SK-N-SH (cell line): Measurements from ENCODE around the gene RAP1A.

GRCh38 chr1:111513403-111514097 lies 10.1 kb upstream of the ADORA3 start:
- RRBS: no CpG with 5 or more reads among the region's 9 CpGs
CAGE:
- cytosol, long polyA plus RNA: no peak
- long polyA plus RNA: no peak
- nucleus, long polyA plus RNA: no peak

GRCh38 chr1:111535643-111536394 lies 32.4 kb upstream of the ADORA3 start:
- RRBS: no CpG with 5 or more reads among the region's 8 CpGs
CAGE:
- cytosol, long polyA plus RNA: no peak
- long polyA plus RNA: no peak
- nucleus, long polyA plus RNA: no peak

GRCh38 chr1:111619579-111620670 lies at the start of gene RAP1A:
Gene RAP1A, plus strand, starts transcription at chr1:111619789.
- RRBS: 2% methylated on average over 37 of the region's 90 CpGs
CAGE:
- cytosol, long polyA plus RNA: no peak
- long polyA plus RNA: no peak
- nucleus, long polyA plus RNA: no peak

GRCh38 chr1:111654554-111655326 lies 35.2 kb downstream of the RAP1A start:
- RRBS: no CpG with 5 or more reads among the region's 5 CpGs
CAGE:
- cytosol, long polyA plus RNA: no peak
- long polyA plus RNA: no peak
- nucleus, long polyA plus RNA: no peak

GRCh38 chr1:111660451-111661281 lies 41.1 kb downstream of the RAP1A start:
- RRBS: no CpG with 5 or more reads among the region's 6 CpGs
CAGE:
- cytosol, long polyA plus RNA: no peak
- long polyA plus RNA: no peak
- nucleus, long polyA plus RNA: no peak

DNA sequence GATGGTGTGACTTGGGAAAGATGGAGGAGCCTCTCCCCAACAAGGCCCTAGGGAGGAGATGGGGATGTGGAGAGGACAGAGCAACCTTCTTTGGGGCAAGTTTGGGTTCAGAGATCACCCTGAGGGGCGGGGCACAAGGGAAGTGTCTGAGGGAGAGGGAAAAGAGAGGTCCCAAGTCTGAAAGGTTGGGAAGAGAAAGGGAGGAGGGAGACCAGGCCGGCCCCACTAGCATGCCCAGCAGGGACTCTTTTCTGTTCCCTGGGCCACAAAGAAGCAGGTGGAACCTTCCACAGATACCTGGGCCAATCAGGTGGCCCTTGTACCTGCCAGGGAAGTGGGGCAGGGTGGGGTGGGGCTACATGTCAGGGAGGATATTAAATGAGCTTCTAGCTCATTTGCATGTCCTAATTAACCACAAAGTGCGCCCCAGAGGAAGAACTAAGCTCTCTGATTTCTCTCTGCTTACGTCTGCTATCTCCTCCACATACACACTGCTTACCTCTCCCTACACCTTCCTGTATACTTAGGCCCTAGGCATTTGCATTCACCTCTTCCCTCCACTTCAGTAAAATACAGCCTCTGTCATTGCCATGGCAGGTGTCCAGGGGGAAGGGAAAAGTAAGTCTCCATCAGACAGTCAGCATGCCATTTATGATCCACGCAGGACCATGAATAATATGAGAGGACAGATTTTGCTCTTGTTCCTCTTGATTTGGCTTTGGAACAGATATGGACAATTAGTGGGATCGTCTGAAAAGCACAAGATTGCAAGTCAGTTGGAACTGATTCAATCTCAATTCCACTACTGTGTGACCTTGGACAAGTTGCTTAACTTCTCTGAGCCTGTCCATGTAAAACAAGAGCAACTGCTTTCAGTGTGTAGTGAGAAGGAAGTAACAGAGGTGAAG lies 15.7 kb downstream of the INKA2 start:
- RRBS: no CpG with 5 or more reads among the region's 6 CpGs
CAGE:
- cytosol, long polyA plus RNA: no peak
- long polyA plus RNA: no peak
- nucleus, long polyA plus RNA: no peak

- RRBS: no CpG with 5 or more reads among the region's 5 CpGs
CAGE:
- cytosol, long polyA plus RNA: no peak
- long polyA plus RNA: no peak
- nucleus, long polyA plus RNA: no peak
These were observed 2.2 kb downstream of the INKA2 start for GRCh38 chr1:111736912-111737436.

DNA sequence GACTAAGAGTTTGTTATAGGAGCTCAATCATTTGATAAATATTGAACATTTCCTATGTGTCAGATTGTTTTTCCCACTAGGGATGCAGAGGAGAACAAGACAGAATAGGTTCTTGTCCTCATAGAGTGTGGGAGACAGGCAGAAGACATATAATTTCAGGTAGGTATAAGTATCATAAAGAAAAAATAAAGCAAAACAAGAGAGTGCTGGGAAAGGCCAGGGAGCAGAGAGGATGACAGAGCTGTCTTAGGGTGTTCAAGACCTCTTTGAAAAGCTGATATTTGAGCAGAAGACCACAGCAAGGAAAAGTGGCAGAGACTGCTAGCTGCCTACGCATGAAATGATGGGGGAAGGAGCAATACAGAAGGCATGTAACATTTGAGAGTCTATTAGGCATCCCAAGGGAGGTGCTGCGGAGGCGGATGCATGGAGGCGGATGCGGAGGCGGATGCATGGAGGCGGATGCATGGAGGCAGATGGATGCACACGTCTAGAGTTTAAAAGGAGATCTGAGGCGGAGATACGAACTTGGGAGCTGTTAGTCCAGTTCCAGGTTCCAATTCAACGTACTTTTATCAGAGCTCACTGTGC lies 888 bp upstream of the DDX20 start:
- RRBS: no CpG with 5 or more reads among the region's 11 CpGs
CAGE:
- cytosol, long polyA plus RNA: no peak
- long polyA plus RNA: no peak
- nucleus, long polyA plus RNA: no peak

GRCh38 chr1:111758453-111758793 lies 2.7 kb downstream of the DDX20 start:
- RRBS: no CpG with 5 or more reads among the region's 2 CpGs
CAGE:
- cytosol, long polyA plus RNA: no peak
- long polyA plus RNA: no peak
- nucleus, long polyA plus RNA: no peak

GRCh38 chr1:111887241-111887705 lies 102.2 kb downstream of the KCND3 start:
- RRBS: no CpG with 5 or more reads among the region's 3 CpGs
CAGE:
- cytosol, long polyA plus RNA: no peak
- long polyA plus RNA: no peak
- nucleus, long polyA plus RNA: no peak

- RRBS: no CpG with 5 or more reads among the region's 6 CpGs
CAGE:
- cytosol, long polyA plus RNA: no peak
- long polyA plus RNA: no peak
- nucleus, long polyA plus RNA: no peak
These were observed 34.4 kb downstream of the KCND3 start for GRCh38 chr1:111954960-111955517.

GRCh38 chr1:111967966-111968375 lies 21.5 kb downstream of the KCND3 start:
- RRBS: no CpG with 5 or more reads among the region's 3 CpGs
CAGE:
- cytosol, long polyA plus RNA: no peak
- long polyA plus RNA: no peak
- nucleus, long polyA plus RNA: no peak

DNA sequence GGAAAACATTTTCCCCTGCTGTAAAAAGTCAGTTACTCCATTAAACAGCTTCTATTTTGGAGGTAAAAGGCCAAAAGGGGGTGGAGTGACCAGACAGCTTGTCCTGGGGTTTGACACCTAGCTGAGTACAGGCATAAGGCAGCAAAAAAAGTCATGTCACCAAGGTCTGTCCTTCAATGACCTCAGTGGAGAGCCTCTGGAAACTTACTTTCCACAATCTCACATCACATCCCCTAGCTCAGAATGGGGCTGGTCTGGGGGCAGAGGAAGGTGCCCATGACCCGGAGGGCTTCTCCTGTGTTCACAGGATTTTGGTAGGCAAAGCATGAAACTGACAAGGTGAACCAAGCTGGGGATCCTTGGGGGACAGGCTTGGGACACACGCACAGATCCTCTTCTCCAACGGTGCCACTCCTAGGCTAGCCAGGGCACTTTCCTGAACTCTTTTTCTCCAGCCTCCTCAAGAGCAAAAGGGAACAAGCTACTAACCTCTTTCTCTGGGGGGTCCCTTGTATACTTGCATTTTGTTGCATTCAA lies 1.5 kb downstream of the KCND3 start:
- RRBS: no CpG with 5 or more reads among the region's 3 CpGs
CAGE:
- cytosol, long polyA plus RNA: no peak
- long polyA plus RNA: no peak
- nucleus, long polyA plus RNA: no peak

GRCh38 chr1:111991351-111991742 lies 1.9 kb upstream of the KCND3 start:
- RRBS: 2% methylated on average over 4 of the region's 7 CpGs
CAGE:
- cytosol, long polyA plus RNA: no peak
- long polyA plus RNA: no peak
- nucleus, long polyA plus RNA: no peak

DNA sequence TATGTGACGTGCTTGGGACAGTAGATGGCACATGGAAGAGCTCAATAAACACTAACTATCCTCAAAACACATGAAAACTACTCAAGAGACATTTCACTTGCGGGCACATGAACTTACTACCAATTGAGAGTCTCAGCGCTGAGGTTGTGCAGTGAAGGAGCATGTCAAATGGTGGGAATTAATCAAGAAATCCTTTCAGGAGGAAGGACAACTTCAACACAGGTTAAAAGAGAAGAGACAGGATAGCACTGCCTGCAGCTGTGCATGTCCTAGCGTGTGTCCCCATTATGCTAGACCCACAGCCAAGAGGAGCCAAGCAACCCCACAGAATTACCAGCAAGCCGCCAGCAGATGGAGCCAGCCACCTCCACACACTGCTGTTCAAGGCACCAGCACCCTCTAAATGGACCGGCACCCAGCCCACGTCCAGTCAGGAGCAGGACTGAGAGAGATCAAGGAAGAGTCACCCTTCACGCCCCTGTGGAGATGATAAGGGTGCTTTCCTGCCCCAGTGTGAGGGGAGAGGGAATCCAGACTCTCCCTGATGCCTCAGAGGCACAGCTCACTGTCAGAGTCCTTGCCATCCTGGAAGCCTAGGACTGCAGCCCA lies 37.3 kb upstream of the CTTNBP2NL start:
- RRBS: no CpG with 5 or more reads among the region's 8 CpGs
CAGE:
- cytosol, long polyA plus RNA: no peak
- long polyA plus RNA: no peak
- nucleus, long polyA plus RNA: no peak

DNA sequence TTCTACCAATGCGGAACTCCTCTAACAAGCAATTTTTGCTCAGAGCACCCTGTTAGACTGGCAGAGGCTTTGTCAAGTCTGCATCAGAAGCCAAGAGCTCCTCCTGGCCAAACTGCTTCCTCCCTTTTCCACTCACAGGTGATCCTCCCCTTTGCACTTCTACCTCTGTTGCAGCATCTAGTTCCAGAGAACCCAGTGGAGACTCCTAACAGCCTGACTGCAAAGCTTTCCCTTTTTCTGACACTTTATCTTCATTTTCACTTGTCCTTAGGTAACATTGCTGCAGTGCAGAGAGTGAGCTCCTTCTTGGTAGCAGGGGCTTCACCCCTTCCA lies 34.9 kb upstream of the CTTNBP2NL start:
- RRBS: no CpG with 5 or more reads among the region's 1 CpG
CAGE:
- cytosol, long polyA plus RNA: no peak
- long polyA plus RNA: no peak
- nucleus, long polyA plus RNA: no peak

DNA sequence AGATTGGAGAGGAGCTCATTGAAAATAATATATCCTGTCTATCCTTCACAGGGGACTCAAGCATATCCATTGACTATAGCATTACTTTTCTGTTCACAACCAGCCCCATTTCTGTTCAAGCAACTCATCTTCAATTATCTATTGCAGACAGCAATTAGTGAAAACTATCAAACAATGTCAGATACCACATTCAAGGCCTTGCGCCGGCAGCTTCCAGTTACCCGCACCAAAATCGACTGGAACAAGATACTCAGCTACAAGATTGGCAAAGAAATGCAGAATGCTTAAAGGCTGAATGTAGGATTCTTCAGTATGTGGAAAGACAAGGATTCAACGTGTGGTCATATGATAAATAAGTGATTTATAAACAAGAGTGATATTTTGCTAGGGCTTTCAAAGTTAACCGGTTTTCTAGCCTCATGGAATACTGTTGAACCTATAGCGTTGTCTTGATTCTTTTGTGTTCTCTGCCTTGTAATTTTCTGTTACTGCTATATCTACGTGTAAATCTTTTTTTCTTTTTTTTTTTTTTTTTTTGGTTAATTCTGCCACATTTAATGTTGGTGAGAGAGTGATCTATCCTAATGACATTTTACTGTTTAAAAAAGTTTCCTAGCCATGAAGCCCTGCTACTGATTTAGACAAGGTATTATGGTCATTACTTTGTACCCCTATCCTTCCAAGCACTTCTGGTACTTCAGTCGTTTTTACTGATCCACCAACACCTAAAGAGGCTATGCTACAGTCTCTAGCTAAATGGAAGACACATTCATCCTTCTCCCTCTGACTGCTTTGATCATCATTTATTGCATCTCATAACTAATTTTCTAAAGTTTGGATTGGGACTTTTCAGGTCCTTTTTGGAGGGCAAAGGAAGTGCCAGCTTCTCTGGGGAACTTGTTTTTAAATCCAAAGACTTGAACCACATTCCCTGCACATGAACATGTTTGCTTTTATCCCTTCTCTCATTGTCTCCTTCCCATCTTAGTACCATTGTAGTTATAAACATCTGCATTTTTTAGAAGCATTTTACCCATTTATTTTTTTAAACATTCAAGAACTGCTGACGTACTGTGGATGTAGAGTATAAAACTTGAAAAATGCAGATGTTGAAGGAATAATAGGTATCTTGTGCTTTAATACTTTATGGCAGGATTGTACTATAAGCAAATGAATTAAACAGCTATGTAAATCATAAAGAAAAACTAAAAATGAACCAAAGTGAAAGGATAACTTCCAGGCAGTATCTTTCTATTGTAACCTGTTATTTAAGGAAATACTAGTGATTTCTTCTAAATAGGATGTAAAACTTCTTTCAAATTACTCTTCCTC lies 4.1 kb upstream of the MOV10 start:
- RRBS: no CpG with 5 or more reads among the region's 10 CpGs
CAGE:
- cytosol, long polyA plus RNA: no peak
- long polyA plus RNA: no peak
- nucleus, long polyA plus RNA: no peak

DNA sequence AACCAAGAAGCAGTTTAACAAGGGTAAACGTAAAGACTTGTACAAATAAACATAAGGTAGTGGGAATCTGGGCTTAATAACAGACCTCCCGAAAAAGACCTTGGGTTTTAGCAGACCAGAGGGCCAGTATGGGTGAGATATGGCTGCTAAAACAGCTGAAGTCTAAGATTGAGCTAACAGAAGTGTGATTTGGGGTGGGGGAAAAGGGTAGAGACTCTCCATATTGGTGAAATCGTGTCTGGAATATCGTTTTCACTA lies 1.3 kb downstream of the MOV10 start:
- RRBS: no CpG with 5 or more reads among the region's 4 CpGs
CAGE:
- cytosol, long polyA plus RNA: no peak
- long polyA plus RNA: no peak
- nucleus, long polyA plus RNA: no peak

- RRBS: 5% methylated on average over 10 of the region's 49 CpGs
CAGE:
- cytosol, long polyA plus RNA: no peak
- long polyA plus RNA: no peak
- nucleus, long polyA plus RNA: no peak
These were observed 875 bp downstream of the PPM1J start for GRCh38 chr1:112714009-112714905.

- RRBS: no CpG with 5 or more reads among the region's 10 CpGs
CAGE:
- cytosol, long polyA plus RNA: no peak
- long polyA plus RNA: no peak
- nucleus, long polyA plus RNA: no peak
These were observed 100.3 kb downstream of the TAFA3 start for GRCh38 chr1:112818772-112819644.